A673 (cell line): ENCODE data around the genes ANKRD13A and HVCN1.

- PRO-cap = bidirectional peak, plus-strand start at chr12:109291774, minus-strand start at chr12:109291596
These were observed 17.4 kb downstream of the FOXN4 start for GRCh38 chr12:109291176-109292525.

GRCh38 chr12:109460414-109461023 is 16.6 kb downstream of the KCTD10 start:
- PRO-cap = no peak

- PRO-cap = no peak
These were observed 31.7 kb upstream of the FAM222A start for GRCh38 chr12:109681884-109682329.

DNA sequence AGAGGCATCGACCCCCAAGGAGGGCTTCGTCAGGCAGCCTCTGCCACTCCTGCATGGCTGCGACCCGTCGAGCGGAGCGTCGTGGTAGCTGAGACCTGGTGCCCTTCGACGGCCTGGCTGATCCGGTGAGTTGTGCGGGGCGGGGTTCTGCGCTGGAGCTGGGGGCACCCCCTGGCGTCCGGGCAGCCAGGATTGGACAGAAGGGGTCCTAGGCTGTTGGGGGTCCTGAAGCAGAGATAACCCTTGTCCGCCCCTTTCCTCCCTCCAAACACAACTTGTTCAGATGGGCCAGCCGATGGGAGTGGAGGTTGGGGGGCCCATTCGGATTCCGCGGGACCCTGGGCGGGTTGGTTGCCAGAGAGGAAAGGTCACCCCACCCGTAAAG is 1.1 kb downstream of the FAM222A start:
- PRO-cap = no peak

GRCh38 chr12:109831208-109832411 is 1.6 kb downstream of the TRPV4 start:
- PRO-cap = no peak

GRCh38 chr12:109888262-109888928 is 8.1 kb upstream of the GLTP start:
- PRO-cap = unidirectional peak, plus-strand start at chr12:109888572

DNA sequence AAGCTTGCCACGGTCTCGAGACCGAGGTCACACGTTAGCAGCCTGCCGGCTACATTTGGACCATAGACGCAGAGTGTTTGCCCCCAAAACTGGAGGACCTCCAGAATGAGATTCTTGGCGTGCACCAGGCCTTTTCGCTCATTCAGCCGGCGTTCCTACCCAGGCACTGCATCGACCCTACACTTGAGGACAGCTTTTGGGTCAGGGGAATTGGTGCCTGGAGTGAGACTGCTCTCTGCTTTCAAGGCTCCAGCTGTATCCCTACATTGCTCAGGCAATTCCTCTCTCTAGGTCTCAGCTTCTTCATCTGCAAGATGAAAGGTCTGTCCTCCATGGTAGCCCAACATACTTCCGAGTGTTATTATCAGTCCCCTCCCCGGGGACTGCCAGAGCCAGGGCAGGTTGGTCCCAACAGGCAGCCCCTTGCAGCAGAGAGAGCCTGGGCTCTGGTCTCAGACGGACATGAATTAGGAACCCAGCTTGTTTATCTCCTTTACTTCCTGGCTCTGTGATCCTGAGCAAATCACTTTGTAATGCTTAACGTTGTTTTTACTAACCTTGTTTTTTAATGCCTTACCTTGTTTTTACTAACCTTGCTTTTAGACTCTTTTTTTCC is 773 bp downstream of the TCHP start:
- PRO-cap = bidirectional peak, plus-strand start at position 431 of the sequence, minus-strand start at position 170 of the sequence

DNA sequence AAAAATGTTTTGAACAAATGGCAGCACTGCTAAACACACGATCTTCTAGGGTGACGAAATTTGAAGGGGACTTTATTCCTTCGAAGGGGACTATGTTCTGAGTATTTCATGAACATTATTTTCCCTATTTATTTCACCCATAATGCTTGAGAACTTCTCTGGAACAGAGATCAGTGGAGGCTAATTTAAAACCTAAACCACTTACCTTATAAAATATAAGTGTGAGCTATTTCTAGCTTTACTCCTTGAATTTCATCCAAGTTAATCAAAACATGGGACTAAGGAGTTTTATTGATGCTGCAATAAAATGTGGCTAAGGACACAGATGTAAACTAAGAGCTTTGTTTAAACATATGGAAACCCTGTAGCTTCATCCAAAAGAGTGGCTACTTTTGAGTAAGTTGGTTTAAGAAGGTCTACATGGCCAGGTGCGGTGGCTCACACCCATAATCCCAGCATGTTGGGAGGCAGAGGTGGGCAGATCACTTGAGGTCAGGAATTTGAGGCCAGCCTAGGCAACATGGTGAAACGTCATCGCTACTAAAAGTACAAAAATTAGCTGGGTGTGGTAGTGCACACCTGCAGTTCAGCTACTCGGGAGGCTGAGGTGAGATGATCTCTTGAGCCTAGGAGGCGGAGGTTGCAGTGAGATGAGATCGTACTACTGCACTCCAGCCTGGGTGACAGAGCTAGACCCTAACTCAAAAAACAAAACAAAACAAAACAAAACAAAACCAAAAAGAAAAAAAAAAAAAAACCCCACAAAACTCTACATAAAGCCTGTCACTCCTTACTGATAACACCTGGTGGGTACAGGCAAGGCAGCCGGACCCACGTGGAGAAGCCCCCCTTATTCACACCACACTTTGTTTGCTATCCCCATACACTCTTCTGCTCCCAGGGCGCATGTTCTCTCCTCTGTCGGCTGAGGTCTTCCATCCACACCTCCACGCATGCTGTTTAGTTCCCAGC is 40.4 kb downstream of the TCHP start:
- PRO-cap = no peak

DNA sequence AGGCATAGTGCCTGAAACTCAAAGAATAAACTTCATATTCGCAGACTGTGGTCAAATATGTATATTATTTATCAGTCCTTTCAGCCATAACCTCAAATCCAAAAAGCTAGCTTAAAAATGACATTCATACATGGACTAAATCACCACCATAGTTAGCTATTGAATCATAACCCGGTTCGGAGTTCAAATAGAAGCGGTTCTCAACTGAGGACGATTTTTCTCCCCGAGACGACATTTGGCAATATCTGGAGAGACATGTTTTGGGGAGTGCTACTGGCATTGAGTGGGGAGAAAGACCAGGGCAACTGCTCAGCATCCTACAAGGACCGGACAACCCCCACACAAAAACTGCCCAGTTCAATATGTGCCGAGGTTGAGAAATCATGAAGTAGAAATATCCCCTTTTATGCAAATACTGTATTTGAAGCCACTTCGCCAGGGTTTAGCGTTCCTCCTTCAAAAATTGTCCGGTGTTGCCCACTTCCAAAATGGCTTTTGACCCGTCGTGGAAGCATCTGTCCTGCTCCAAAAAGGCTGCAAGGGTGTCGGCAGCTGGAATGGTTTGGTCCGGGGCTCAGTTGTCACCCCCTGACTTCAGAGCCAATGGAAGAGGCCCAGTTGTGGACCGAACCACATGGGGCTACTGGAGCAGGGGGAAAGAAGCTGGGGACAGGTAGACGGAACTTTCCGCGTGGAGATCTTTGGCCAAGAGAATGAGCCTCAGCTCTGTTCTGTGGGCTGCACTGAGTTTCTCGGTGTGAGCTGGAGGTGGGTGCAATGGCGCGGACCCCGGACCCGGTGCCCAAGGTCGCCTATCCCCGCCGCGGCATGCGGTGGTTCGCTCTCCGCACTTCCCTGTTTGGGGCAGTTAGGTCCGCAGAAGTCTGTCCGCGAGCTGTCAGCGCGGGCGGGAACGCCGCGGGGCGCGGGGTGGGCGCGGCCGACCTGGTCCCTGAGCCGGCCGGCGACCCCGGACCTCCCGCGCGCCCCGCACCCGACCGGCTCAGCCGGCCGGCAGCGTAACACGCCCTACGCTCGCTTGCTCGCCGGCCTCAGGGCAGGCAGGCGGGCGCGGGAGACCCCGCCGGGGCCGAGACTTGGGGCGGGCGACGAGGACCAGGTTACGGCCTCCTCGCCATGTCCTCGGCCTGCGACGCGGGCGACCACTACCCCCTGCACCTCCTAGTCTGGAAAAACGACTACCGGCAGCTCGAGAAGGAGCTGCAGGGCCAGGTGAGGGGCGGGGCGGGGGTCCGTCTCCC is at the start of gene ANKRD13A:
Gene ANKRD13A, plus strand, starts transcription at position 879 of the 1,262 bp plus-strand sequence.
- PRO-cap = bidirectional peak, plus-strand start at position 879 of the sequence, minus-strand start at position 517 of the sequence; bidirectional peak, plus-strand start at position 1,090 of the sequence, minus-strand start at position 1,030 of the sequence

GRCh38 chr12:110015277-110015632 is 16.0 kb downstream of the ANKRD13A start:
- PRO-cap = no peak

GRCh38 chr12:110252825-110253068 is 28.3 kb upstream of the ATP2A2 start:
- PRO-cap = no peak

DNA sequence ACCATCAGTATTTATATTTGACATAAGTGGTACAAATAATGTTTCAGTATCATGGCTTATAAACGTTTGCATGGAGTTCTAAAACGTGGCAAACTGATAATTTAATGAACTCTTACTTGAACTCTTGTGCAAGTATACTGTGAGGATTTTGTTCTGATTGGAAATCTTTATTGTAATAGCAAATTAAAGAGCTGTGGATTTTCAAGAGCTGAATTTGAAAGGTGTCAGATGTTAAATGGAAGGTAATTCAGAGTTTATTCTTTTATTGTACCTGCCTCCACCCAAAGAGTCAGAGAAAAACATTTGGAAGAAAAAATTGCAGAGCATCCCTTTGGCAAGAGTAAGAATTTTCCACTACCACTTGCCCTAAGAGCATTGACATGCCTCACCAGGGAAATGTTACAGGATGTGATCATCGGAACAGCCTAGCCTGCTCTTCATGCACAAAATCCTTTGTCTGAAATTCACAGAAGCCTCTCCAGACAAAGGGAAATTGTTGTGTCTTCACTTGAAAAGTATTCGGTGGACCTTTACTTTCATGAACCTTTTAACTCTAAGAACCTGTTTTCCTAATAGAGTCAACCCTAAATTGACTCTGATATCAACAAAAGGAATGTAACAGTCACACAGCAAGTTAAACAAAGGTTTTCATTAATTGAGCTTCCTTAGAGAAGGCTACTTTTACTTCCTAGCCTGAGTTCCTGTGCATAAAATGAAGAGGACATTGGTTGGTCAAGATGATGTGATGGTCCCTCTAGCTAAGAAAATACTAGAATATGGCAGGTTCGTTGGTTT is 36.8 kb downstream of the ATP2A2 start:
- PRO-cap = no peak

DNA sequence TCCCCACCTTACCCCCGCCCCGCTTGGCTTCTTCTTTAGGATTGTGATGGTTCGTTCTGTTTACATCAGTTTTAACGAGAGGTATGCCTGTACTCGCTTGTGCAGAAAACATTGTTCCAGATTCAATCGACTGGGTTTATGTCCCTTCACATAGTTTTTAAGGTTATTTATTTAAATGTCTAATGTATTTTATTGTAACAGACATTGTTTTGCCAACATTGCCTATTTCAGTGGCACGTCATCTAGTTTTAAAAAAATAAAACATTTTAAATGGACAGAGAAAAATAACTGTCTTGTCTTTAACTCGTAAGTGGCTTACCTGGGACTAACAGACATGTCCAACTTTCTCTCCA is 56.5 kb downstream of the ANAPC7 start:
- PRO-cap = no peak

- PRO-cap = no peak
These were observed 1.2 kb downstream of the PPTC7 start for GRCh38 chr12:110581943-110582221.

- PRO-cap = no peak
These were observed 34.7 kb downstream of the TCTN1 start for GRCh38 chr12:110648592-110649087.

DNA sequence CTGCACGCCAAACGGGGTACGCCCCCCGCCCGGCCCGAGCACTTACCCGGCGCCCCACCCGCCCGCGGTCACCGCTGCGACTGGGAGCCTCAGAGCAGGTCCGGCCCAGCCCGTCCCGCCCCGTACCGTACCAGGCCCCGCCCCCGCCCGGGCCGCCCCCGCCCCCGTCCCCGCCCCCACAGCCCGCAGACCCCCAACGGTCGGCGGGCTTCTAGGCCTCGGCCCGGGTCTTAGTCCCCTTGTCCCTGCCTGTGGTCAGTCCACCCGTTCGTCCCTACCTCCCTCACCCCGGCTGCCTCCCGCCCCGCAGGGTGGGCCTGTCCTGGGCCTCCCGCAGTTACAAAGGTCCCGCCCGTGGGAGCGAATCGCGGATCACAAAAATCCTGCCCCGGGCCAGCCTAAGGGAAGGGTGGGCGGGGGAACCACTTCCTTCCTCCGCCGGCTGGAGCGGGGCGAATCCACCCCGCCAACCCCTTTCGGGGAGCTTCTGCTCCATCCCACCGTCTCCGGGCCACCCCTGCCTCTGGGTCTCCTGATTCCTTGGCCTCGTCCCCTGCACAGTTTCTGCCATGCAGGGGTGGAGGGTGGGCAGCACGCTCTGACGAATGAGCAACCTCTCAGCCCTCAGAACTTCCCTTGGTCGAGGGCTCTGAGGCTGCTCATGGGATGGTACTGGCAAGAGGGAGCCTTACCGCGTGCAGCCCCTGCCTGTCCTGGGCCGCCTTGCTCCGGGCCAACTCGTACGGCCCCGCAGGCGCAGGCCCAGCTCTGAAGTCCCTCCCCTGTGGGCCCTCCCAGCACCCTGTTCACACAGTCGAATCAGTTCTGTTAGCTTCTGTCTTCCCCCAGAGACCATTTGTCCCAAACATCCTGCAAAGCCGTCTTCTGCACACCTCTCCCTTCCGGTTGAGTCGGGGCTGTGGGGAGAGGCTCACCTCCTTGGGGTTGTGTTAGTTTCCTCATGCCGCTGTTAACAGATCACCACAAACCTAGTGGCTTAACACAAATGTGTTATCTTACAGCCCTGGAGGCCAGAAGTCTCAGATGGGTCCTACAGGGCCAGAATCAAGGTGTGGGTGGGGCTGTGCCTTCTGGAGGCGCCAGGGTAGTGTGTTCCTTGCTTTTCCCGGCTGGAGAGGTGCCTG is at the start of gene HVCN1:
Gene HVCN1, minus strand, starts transcription at position 82 of the 1,145 bp plus-strand sequence.
- PRO-cap = bidirectional peak, plus-strand start at position 71 of the sequence, minus-strand start at position 82 of the sequence

- PRO-cap = no peak
These were observed 37.3 kb upstream of the MYL2 start for GRCh38 chr12:110957617-110958086.

DNA sequence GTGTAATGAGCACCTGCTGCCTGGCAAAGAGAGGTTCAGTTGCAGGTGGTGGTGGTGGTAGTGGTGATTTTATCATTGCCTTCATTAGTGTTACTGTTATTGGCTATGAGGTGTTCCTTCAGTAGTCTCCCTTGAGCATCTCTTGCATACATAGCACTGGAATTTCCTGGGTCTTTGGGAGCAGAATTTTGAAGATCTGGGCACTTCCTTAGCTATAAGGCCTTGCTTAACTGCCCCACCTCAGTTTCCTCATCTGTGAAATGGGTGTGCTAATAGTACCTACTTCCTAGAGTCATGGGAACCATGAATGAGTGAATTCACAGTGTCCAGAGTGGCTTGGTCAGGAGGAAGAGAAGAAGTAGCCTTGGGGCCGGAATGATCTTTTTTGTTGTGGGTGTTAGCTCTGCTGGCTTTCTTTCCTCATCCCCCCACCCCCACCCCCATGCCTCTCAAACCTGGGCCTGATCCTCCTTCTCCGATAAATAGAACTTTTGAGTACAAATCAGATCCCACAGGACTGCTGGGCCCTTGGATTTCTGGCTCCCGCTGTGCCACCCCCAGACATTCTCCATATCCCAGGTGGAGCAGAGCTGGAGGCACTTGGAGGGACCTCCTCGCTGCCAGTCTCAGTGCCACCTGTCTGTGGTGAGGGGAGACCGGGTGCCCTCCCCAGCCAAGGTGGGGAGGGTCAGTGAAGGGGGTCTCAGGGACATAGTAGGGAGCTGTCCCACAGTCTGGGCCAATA is 2.4 kb downstream of the SH2B3 start:
- PRO-cap = no peak

DNA sequence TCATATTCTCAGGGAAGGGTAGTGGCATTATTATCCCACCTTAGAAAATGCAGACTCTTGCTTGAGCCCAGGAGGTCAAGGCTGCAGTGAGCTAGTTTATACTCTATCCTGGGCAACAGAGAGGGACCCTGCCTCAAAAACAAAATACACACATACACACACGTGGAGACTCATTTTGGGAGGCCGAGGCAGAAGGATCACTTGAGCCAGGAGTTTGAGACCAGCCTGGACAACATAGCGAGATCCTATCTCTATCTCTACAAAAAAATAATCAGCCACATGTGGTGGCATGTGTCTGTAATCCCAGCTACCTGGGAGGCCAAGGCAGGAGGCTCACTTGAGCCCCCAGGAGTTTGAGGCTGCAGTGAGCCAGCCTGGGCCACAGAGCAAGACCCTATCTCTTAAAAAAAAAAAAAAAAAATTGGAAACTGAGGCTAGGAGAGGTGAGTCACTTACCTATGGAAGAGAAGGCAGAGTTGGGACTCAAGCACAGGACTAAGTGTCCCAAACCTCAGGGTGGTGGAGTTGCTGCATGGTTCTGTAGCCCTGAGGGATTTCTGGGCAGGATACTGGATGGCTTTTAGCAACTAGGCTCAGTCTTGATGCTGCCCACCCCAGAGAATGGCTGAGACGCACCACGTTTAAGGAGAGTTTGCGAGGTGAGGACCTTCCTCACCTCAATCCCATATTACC is 35.4 kb downstream of the SH2B3 start:
- PRO-cap = no peak

GRCh38 chr12:111598478-111599037 is 557 bp downstream of the ATXN2 start:
- PRO-cap = unidirectional peak, minus-strand start at chr12:111598536